Mesenchymal stem cell of Wharton's jelly (primary cell): ENCODE measurements around a stretch of chr5.

DNA sequence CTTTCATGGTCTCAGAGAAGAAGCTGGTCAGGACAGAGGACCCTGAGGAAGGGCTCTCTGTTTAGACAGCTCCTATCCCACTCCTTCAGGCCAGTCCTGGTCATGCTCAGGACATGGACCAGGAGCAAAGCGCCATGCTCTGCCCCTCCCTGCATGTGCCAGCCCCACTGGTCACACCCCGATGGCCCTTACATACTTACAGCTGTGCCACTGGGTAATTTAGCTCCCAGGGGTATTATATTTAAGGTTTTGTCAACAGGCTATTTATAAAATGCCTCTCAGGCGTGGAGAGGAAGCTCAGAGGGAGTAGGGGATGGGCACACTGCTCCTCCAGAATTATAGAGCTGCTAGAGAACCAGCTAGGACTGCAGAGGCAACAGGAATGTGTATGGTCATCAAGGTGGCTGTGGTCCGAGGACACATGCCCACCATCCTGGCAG lies 33.3 kb downstream of the C5orf15 start:
- CAGE, long polyA plus RNA: no peak

DNA sequence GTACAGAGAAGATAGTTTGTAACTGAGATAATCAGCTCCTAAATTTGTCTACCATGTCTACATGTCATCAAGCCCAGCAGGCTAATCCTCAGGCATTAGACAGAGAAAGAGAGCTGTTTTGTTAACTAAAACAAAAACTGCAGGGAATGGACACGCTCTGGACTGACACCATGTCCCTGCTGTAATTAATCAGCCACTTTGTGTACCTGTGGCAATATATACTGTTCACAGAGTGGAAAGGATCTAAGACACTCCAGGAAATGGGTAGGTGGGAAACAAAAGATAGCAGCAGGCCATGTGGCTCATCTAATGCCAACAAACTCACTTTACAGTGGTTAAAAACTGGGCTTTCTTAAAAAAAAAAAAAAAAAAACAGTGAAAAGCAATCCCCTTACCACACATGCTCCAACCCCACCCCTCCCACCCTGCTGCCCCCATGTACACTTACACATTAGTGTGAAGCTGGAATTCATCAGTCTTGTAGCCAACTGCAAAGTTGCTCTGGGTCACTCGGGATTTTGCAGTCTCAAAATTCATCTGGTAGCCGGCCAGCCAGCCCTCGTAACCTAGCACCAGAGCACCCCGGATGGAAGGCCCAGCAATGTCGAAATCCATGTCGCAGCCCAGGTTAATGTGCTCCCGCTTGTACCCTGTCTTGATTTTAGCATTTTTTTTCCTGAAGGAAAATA lies 12.0 kb upstream of the C5orf15 start:
- CAGE, long polyA plus RNA: no peak

- CAGE, long polyA plus RNA: no peak
Observed at GRCh38 chr5:133999566-134000629, 4.9 kb downstream of the VDAC1 start.

GRCh38 chr5:134029077-134029522 lies 24.3 kb upstream of the VDAC1 start:
- CAGE, long polyA plus RNA: no peak

DNA sequence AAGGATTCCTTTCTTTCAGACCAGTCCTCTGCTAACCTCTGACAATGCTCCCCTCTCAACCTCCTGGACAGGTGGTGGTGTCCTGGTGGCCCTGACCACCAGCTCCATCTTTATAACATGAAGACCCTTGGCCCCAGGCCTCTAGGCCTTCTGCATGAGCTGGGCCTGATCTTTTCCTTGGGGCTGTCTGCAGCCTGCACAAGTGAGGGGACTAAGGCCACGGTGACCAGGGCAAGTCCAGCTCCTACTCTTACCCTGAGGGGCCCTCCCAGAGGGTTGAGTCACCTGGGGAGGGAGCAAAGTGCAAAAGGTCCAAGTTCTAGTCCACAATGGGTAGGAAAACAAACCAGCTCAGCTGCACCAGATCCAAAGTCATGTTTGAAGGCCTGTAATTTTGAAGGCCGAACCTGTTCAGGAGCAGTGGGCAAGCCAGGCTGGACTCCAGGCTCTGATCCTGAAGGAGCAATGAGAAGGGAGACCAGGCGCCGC lies 15.9 kb upstream of the TCF7 start:
- CAGE, long polyA plus RNA: no peak

DNA sequence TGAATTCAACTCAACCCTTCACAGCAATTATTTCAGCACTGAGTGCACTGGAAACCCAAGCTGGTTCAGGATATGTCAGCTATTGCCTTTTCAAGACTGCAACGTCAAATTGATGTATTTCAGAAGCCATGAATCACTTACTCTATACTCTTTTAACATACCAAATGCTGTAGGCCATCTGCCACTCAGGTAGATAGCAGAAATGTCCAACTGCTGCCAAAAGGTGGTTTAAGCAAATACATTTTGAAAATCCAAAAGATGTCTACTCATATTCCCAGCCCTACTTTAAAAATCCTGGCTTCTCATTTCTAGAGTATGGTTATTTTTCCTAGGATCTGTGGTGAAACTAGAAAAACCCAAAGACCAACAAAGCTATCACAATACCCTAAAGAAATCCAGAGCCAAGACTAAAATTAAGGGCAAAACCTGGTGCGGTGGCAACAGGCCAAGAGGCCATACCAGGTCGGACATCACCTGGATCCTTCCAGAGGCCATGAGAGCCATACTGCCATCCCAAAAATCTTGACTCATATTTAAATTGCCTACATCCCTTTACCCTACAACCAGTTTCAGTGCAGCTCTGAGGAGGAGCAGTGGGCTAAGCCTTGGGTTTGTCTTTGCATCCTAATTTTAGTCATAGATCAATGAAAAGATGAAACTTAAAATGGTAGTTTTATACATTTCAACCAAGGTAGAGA lies 14.4 kb upstream of the SKP1 start:
- CAGE, long polyA plus RNA: no peak

GRCh38 chr5:134224927-134225708 lies 755 bp downstream of the PPP2CA start:
- CAGE, long polyA plus RNA: no peak

- CAGE, long polyA plus RNA: no peak
Observed at GRCh38 chr5:134247454-134247921, 21.6 kb upstream of the PPP2CA start.

- CAGE, long polyA plus RNA: no peak
Observed at GRCh38 chr5:134372926-134373230, 1.5 kb downstream of the UBE2B start.

- CAGE, long polyA plus RNA: no peak
Observed at GRCh38 chr5:134377042-134377757, 5.8 kb downstream of the UBE2B start.

DNA sequence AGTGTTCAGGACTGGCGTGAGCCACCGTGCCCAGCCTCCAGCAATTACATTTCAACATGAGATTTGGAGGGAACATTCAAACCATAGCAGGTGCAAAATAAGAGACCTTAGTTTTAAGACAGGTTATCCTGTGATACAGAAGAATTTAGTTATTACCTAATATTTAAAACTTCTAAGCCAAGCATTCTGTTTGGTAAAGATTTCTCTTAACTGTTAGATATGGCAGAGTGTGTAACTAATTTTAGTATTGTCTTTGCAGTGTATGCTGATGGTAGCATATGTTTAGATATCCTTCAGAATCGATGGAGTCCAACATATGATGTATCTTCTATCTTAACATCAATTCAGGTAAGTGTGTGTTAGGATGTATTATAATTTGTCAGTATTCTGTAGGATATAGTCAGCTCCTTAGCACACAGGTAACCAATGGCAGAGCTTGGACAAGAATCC lies 16.7 kb downstream of the UBE2B start:
- CAGE, long polyA plus RNA: no peak

DNA sequence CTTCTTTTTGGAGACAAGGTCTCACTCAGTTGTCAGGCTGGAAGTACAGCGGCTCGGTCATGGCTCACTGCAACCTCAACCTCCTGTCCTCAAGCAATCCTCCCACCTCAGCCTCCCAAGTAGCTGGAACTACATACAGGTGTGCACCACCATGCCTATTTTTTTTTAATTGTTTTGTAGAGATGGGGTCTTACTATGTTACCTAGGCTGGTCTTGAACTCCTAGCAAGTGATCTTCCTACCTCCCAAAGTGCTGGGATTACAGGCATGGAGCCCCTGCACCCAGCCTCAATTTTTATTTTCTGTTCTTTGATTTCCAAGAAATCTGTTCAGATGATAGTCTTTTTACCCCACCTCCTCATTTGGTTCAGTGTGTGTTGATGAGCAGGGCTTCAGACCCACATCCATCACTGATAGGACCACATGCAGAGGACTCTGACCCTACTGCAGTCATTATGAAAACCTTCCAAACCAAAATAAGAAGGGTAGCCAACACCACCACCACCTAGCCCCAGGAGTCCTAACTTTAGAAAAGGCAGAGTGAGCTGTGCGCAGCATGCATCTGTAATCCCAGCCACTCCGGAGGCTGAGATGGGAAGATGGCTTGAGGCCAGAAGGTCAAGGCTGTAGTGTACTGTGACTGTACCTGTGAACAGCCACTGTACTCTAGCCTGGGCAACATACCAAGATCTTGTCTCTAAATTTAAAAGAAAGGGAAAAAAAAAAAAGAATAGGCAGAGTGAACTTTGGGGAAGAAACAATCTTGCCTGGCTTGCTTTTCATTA lies 13.2 kb downstream of the CDKN2AIPNL start:
- CAGE, long polyA plus RNA: no peak

GRCh38 chr5:134415738-134416335 lies 4.2 kb upstream of the CDKN2AIPNL start:
- CAGE, long polyA plus RNA: no peak

DNA sequence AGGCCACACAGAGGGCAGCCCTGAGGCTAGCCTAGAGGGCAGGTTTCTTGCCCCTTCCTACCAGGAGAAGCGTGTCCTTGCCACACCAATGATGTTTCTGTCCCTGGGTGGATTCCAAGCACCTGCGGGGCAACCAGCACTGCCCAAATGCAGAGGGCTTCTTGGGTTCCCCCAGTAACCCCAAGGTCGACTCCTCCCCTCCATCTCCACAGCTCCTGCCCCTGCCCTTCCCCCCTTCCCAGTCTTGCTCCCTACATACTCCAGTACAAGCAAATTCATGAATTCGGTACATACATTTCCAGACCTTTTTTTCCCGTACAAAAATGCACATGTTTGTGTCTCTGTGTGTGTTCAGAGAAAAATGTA lies 12.8 kb upstream of the JADE2 start:
- CAGE, long polyA plus RNA: no peak

DNA sequence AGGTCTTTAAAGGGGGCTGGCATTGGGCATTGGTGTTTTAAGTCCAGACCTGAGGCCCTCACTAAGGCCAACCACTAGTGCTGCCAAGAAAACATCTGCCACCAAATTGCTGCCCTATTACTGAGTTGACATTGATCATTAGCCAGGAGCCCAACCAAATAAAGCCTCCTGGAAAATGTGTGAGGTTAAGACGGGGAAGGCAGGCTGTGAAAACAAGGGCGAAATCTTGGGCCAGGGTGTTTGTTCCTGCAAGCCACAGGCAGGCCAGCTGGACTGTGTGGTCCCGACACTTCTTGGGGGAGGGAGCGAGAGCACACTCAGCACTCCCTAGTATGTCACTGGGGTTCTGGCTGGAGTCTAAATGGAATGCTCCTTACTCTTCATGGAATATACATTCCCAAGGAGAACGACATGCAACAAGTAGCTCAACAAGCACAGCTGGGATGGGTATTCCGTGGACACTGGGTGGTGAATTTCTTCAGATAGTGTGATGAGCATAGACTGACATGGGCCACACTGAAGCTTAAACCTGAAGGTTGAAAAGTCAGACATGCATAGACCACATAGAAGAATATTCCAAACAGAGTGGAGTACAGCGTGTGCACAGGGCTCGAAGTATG lies 5.2 kb downstream of the JADE2 start:
- CAGE, long polyA plus RNA: no peak

- CAGE, long polyA plus RNA: no peak
Observed at GRCh38 chr5:134577774-134578117, 52.3 kb downstream of the JADE2 start.

GRCh38 chr5:134578214-134578710 lies 52.8 kb downstream of the JADE2 start:
- CAGE, long polyA plus RNA: no peak

GRCh38 chr5:134965558-134966061 lies 2.1 kb upstream of the CATSPER3 start:
- CAGE, long polyA plus RNA: no peak

GRCh38 chr5:135030138-135031147 lies 3.6 kb downstream of the PITX1 start:
- CAGE, long polyA plus RNA: no peak

- CAGE, long polyA plus RNA: no peak
Observed at GRCh38 chr5:135050030-135050997, 16.3 kb upstream of the PITX1 start.